HT-29 (cell line): ENCODE data around the genes ABCA2, UAP1L1, GRIN1 and FAM166A.

DNA sequence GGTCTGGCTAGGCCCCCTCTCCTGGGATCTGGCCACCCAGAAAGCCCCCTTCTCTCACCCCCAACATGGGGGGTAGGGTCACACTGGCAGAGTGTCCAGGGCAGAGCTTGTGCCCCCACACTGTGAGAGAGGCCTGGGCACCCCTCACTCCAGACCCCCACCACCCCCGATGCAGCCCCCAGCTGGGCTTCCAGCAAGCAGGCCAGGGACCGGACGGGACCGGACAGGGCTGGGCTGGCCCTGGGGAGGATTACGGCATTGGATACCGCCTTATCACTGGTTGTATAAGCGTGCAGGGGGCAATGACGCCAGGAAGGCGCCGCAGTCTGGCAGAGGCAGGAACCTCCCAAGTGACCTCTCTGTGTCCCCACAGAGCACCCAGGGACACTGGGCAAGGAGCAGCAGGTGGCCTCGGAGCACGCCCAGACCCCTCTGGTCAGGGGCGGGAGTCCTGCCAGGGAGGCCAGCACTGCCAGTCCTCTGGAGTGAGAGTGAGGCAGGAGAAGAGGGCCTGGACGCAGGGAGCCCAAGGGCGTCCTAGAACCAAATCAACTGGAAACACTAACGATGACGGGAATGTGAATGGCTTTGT lies 693 bp upstream of the LCN15 start:
- RAMPAGE, long total RNA: no peak

- RAMPAGE, long total RNA: no peak
Measured at GRCh38 chr9:136792063-136792799, 1.1 kb downstream of the TMEM141 start.

- RAMPAGE, long total RNA: no peak
Measured at GRCh38 chr9:136801909-136802863, 5.6 kb upstream of the RABL6 start.

GRCh38 chr9:136803966-136804822 lies 3.6 kb upstream of the RABL6 start:
- RAMPAGE, long total RNA: no peak

DNA sequence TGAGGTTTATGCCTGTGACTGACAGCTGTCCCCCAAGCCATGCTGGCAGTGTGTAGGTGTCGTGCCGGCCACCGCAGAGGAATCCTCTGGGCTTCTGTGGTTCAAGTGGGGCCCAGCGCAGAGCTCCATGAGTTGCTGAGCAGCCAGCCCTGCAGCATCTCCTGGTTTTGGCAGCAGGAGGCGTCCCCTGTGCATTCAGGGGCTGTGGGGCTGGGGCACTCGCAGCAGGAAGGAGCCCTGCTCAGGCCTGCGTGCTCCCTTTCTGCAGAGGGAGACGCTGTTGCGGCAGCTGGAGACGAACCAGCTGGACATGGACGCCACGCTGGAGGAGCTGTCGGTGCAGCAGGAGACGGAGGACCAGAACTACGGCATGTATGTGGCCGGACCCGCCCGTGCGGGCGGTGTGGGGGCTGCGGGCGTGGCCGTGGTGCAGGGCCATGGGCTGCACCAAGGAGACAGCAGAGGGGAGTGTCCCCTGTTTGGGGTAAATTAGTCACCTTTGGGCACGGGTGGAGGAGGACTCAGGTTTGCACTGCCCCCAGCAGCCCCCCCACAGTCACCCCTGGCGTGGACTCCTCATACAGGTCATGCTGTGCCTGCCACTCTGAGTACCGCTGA lies 6.7 kb upstream of the AJM1 start:
- RAMPAGE, long total RNA: no peak

GRCh38 chr9:136848337-136849317 lies 582 bp upstream of the PHPT1 start:
- RAMPAGE, long total RNA: no peak

DNA sequence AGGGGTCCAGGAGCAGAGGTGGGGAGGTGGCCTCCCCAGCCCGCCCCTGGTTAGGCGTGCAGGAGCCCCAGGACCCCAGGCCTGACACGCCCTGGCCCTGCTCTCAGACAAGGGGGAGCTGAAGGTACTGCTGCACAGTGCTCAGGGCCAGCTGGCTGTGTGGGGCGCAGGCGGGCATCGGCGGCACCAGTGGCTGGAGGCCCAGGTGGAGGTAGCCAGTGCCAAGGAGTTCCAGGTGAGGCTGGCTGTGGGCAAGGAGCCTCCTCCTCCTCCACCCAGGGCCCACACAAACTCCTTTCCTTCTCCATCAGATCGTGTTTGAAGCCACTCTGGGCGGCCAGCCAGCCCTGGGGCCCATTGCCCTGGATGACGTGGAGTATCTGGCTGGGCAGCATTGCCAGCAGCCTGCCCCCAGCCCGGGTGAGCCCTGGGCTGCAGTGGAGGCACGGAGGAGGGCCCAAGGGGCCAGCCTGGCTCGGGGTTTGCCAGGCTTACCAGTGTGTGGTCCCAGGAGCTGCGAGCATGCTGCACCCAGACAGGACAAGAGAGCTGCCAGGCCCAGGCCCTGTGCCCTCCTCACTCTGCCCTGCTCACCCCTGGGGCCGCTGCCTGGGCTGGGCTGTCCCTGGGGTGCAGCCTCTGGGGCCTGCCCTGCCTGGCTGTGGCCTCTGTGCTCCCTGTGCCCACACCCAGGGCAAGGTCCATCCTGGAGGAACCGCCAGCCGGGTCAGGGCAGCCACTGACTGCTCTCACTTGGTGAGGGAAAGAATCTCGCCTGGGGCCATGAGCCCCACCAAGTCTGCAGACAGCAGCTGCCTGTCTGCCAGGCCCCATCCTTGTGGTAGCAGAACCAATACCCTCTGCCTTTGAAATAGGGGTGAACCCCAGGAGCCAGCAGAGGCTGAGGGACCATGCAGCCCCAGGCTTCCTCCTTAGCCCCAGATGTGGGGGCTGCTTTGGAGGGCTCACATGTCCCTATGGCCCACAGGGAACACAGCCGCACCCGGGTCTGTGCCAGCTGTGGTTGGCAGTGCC lies 6.9 kb downstream of the EDF1 start:
- RAMPAGE, long total RNA: no peak

GRCh38 chr9:136902368-136902947 lies 16.1 kb downstream of the TRAF2 start:
- RAMPAGE, long total RNA: no peak

DNA sequence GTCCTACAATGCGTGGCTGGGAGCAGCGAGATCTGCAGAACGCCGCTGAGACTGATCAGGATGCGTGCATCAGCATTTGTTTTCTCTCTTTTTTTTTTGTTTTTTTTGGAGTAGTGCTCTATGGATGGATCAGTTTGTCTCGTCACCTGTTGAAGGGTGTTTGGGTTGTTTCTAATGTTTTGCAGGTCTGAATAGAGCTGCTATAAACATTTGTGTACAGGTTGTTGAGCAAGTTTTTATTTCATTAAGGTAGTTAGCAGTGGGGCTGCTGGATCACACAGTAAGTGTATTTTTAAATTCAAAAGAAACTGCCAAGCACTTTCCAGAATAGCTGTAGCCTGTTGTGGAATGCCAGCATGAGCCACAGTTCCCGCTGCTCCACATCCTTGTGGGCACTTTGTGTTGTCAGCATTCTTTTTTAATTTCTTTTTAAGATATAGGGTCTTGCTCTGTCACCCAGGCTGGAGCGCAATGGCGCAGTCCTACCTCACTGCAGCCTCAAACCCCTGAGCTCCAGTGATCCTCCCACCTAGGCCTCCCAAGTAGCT lies 14.6 kb downstream of the FBXW5 start:
- RAMPAGE, long total RNA: no peak

DNA sequence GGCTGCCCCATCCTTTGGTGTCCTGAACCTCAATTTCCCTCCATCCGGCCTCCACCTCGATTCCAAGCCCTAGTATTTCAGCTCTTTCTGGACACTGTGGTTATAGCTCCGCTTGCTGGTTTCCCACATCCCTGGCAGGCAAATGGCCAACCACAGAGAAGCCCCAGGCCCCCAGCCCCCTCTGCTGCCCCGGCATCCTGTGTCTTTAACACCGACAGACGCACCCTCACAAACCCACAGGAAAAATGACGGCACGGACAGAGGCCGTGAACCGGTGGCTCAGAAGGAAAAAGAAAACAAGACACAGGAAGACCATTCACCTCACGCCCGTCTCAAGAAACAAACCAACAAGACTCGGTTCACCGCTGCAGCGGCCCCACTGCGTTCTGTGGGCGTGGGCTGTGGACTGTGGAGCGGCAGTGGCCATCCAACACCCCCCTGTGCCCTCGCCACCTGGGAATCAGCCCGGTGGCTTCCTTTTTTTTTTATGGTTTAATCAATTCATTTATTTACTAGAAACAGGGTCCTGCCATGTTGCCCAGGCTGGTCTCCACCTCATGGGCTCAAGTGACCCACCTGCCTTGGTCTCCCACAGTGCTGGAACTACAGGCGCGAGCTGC lies 1.5 kb upstream of the CLIC3 start:
- RAMPAGE, long total RNA: no peak

DNA sequence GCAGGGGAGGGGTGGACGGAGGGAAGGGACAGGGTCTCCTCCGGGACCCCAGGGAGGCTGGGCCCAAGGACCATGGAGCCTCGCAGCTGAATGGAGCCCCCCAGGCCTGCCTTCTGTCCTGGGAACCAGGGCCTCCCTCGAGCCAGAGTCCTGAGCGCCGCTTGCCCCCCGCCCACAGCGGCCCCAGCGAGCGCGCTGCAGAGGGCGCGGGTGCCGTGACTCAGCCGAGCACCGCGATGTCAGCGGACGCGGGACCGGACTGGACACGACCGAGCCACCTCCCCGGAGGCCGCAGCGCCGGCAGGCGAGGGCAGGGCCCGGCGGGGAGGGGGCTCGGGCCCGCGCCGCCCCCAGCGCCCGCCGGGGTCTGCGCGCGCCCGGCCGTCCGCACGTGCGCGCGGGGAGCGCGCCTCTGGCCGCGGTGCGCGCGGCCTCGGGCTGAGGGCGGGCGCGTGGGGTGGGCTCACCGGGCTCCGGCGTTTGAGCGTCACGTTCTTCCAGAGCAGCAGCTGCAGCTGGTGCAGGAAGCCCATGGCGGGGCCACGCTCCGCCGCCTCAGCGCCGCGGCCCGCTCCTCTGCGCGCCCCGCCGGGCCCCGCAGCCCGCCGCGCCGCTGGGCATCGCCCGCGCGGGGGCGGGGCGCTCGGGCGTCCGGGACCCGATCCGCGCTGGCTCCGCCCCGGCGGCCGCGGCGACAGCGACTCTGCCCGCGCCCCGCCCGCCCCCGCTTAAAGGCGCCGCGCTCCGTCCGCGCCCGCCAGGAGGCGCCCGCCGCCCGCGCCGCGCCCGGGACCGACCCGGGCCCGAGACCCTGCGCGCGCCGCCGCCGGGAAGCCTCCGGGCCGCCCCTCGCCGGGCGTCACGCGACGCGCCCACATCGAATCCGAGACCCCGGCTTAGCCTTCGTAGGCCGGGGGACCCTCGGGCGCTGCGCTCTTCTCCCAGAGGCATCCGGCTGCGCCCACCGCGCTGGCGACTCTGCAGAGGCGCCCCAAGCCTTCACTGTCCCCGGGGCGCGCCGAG lies at the start of gene ABCA2:
Gene ABCA2, minus strand, starts transcription at position 630 of the 1,023 bp plus-strand sequence.
- RAMPAGE, long total RNA: no peak

DNA sequence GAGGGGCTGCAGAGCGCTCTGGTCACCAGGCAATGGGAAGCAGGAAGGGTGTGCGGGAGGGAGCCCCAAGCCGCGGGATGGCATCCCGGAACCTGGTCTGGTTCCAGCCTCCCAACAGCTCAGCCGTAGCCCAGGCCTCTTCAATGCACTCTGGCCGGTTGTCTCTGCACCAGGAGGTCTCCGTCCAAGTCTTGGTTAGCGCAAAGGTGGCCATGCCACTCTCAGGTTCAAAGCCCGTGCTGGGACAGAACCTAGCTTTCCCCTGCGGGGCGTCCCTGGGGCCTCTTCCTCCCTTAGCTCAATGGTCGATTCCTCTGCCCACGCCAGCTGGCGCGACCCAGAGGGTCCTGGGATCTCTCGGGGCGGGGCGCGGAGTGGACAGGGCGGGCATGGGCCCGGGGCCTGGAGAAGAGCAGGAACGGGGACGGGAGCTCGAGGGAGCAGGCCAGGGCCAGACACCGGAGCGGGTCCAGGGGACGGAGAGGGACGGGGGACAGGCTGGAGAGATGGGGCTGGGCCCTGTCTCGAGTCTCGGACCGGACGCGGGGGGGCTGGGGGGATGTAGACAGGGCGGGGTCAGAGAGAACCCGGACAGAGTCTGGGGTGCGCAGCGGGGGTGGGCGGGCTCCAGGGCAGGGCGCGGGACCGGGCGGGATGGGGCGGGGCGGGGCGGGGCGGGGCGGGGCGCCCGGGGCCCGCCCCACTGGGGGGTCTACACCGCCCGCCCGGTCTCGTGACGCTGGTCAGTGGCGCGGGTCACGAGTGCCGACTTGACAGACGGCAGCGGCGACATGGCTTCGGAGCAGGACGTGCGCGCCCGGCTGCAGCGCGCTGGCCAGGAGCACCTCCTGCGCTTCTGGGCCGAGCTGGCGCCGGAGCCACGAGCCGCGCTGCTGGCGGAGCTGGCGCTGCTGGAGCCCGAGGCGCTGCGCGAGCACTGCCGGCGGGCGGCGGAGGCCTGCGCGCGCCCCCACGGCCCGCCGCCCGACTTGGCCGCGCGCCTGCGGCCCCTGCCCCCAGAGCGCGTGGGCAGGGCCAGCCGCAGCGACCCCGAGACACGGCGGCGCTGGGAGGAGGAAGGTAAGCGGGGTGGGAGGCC lies at the start of gene UAP1L1:
Gene UAP1L1, plus strand, starts transcription at position 776 of the 1,099 bp plus-strand sequence.
- RAMPAGE, long total RNA: no peak

- RAMPAGE, long total RNA: no peak
Measured at GRCh38 chr9:137138715-137139331, at the start of gene GRIN1. GRIN1 (plus strand) TSS chr9:137139154.

GRCh38 chr9:137161735-137162869 lies 7.7 kb downstream of the LRRC26 start:
- RAMPAGE, long total RNA: no peak

- RAMPAGE, long total RNA: no peak
Measured at GRCh38 chr9:137168880-137169809, 706 bp downstream of the LRRC26 start.

DNA sequence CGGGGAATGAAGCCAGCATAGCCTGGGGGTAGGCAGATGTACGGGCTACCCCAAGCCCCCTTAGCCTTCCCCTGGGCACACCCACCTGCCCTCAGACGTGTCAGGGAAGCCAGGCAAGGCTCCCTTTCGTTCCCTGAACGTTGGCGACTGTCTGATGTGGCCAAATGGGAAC lies 3.0 kb downstream of the FAM166A start:
- RAMPAGE, long total RNA: no peak

DNA sequence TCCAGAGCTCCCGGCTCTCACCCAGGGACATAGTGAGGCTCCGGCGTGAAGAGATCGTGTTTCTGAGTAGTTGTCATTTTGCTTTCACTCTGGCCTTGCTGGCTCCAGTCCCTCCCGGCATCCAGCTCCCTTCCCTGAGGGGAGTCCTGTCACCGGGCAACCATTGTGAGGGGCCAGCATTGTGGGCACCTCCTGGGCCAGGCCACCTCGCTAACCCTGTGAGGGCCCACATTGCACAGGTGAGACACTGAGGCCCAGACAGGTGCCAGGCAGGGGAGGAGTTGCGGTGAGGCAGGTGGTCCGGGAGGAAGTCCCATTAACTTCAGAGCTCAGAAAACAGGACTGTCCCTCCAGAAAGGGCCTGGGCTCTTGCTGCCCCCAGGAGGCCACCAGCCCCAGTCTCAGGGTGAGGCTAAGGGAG lies at the start of gene FAM166A:
Gene FAM166A, minus strand, starts transcription at position 113 of the 421 bp plus-strand sequence.
- RAMPAGE, long total RNA: no peak

DNA sequence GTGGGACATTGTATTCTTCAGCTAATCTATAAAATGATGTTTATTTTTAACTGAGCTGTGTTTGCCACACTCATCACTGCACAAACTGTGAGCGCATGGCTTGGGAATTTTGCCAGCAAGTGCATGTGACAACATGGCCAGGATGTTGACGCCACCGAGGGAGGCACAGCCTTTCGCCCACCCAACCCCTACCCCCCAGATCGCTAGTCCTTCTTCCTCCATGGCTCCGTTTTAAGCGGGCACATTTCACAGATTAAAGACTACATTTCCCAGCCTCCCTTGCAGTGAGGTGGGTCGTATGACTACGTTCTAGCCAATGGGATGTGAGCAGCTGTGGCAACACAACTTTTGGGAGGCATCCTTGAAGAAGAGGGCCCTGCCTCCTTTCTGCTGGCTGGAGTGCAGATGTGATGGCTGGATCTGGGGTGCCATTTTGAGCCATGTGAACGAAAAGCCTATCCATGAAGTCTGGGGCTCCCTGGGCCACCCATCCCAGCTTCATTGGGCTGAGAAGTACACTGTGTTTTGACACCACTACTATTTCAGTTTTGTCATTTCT lies 7.9 kb downstream of the NRARP start:
- RAMPAGE, long total RNA: no peak

- RAMPAGE, long total RNA: no peak
Measured at GRCh38 chr9:137297896-137298999, 3.8 kb downstream of the NRARP start.

DNA sequence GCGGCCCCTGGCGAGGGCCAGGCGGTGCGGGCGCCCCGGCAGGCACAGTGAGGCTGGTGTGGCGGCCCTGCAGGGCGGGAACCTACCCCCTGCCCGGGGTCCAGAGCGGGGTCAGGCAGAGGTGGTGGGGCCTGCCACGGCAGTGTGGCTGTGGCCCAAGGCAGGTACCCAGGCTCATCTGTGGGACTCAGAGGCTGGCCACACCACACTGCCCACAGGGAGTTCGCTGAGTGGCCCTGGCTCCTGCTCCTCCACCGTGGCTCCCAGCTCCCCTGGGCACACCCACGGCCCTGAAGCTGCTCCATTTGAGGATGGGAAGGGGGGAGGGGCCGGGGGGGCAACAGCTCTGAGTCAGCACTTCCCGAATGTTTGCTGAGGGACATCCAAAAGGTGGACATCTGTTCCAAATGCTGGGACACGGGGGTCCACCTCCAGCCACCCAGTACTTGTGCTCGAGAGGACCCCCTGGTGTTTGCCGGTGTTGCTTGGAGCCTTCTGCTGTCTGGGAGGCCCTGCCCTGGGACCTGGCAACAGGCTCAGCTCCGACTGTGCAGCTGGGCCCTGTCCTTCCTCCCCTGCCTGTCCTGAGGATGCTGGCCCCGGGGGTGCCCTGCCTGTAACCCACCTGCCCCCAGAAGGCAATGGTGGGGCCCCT lies 2.4 kb upstream of the NRARP start:
- RAMPAGE, long total RNA: no peak